SK-N-DZ (cell line): ENCODE measurements around the genes MSS51, SEC24C and ADK.

RAMPAGE:
- cytosol, long total RNA = no peak
- nucleus, long total RNA = no peak
These were observed 819 bp upstream of the MRPS16 start for GRCh38 chr10:73253220-73253706.

RAMPAGE:
- cytosol, long total RNA = no peak
- nucleus, long total RNA = no peak
These were observed at the start of gene MSS51 for GRCh38 chr10:73433410-73434130. TSS of gene MSS51 (minus strand) at chr10:73433561.

GRCh38 chr10:73498829-73499230 lies 3.0 kb upstream of the PPP3CB start:
RAMPAGE:
- cytosol, long total RNA = no peak
- nucleus, long total RNA = no peak

DNA sequence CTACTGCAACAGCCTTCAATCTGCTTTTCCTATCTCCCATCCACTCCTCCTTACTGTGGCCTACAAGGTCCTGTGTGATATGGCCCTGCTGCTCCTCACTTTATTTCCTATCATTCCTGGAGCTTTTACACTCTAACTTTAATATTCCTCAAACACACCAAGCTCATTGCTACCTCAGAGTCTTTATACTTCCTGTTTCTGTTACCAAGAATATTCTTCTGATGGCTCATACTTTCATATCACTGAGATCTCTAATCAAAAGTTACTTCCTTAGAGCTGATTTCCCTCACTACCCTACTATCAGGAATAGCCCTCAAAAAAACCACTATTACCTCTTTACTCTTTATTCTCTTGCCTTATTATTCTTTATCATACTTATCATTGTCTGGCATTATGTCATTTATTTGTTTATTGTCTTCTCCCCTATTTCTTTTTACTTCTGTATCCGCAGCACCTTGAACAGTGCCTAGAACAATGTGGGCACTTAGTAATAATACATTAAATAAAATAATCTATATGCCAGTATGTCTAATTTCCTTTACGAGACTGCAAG lies 5.9 kb upstream of the PPP3CB start:
RAMPAGE:
- cytosol, long total RNA = no peak
- nucleus, long total RNA = no peak

DNA sequence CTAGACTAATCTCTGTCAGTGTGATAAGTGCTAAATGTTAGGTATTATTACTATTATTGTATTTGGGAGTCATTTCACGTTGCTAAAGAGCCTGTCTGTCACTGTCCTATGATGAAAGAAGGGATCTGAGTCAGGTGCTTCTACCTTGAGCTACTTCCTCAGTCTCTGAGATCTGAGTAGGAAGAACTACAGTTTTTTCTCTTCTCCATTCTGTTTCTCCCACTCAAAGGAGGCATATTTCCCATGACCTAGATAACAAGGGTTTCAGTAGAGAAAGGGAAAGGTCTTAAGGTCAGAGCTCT lies 38.4 kb downstream of the USP54 start:
RAMPAGE:
- cytosol, long total RNA = no peak
- nucleus, long total RNA = no peak

RAMPAGE:
- cytosol, long total RNA = no peak
- nucleus, long total RNA = no peak
These were observed 4.0 kb upstream of the SYNPO2L start for GRCh38 chr10:73659745-73660257.

RAMPAGE:
- cytosol, long total RNA = no peak
- nucleus, long total RNA = no peak
These were observed 7.9 kb upstream of the SYNPO2L start for GRCh38 chr10:73663747-73664204.

RAMPAGE:
- cytosol, long total RNA = start-site peak on the minus strand at chr10:73744007-73744024, 11 and 18 reads in 2 replicates; start-site peak on the plus strand at chr10:73744371-73744430, 239 and 435 reads in 2 replicates
- nucleus, long total RNA = no peak
These were observed at the start of gene SEC24C for GRCh38 chr10:73743672-73744979. TSS of gene SEC24C (plus strand) at chr10:73744372.

RAMPAGE:
- cytosol, long total RNA = no peak
- nucleus, long total RNA = no peak
These were observed 2.6 kb upstream of the FUT11 start for GRCh38 chr10:73769534-73769866.

GRCh38 chr10:73799761-73800442 lies 11.5 kb downstream of the NDST2 start:
RAMPAGE:
- cytosol, long total RNA = no peak
- nucleus, long total RNA = no peak

GRCh38 chr10:73815896-73816524 lies 4.6 kb upstream of the NDST2 start:
RAMPAGE:
- cytosol, long total RNA = no peak
- nucleus, long total RNA = no peak

GRCh38 chr10:73871619-73872751 lies 2.4 kb downstream of the CAMK2G start:
RAMPAGE:
- cytosol, long total RNA = no peak
- nucleus, long total RNA = no peak

DNA sequence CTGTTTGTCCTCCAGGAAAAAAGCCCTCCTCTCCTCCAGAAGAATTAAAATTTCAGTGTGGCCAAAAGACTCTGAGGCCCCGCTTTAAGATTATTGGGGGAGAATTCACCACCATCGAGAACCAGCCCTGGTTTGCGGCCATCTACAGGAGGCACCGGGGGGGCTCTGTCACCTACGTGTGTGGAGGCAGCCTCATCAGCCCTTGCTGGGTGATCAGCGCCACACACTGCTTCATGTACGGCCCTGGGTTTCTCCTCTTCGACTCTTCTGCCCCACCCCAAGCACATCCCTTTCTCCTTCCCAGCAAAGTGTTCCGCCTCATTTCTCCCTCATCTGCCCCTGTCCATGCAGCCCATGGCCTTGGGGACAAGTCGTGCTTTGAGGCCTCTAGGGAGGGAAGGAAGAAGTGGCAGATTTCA lies 2.6 kb downstream of the PLAU start:
RAMPAGE:
- cytosol, long total RNA = no peak
- nucleus, long total RNA = no peak

DNA sequence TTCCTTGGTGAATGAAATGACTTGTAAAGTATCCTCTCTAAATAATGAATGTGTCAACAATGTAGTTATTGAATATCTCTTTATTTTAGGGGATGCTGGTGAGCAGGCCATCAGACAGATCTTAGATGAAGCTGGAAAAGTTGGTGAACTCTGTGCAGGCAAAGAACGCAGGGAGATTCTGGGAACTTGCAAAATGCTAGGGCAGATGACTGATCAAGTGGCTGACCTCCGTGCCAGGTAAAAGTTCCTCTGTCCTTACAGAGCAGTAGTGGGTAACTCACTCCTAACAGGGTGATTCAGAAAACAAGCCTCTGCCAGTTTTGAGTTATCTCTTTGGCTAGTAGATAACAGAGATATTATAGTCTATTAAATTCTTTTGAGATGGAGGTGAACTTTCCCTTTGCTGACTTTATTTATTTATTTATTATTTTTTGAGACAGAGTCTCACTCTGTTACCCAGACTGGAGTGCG lies 67.3 kb downstream of the AP3M1 start:
RAMPAGE:
- cytosol, long total RNA = no peak
- nucleus, long total RNA = no peak

DNA sequence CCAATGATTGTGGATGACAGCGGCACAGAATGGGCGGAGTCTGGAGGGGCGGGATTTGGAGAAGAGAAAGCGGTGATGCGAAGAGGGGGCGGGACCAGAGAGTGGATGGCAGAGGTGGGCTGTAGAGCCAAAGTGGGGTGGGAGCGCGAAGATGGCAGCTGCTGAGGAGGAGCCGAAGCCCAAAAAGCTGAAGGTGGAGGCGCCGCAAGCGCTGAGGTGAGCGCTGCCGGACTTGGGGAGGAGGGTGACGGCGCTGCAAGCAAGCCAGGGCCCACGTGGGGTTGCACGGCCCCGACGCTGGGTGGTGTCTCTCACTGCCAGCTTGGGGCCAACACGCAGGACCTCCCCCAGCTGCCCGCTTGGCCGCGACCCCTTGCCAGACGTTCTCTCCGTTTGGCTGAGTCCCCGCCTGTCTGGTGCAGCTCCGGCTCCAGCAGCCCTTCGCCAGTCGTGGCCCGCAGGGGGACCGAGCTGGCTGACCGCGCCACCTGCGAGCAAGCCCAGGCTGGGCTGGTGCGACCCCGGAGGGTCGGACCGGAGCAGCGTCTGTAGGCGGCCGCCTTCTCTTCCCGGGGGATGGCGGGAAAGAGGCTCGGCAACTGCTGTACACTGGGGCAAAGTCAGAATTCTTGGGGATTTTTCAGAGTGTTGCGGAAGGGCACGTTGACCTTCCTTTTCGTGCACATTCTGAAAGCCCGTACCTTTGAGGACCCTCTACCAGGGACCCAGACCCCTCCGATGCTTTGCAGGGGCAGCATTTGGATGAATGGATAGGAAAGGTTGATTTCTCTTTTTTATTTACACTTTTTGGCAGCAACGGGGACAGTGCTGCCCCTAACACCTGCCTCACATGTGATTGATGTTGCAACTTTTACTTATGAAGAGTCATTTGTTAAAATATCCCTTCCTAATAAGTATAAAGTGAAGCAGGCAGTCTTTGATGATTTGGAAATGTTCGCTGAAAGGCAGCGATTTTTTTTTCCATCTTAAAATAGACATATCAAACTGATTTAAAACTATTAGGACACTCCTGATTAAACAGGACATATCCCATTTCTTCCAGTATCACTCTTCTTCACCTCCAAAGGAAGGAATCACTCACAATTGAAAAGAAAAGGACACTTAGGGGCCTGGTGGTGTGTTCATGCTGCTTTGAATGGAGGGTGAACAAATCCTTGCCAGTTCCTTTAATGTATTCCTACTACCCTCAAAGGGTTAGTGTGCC lies at the start of gene ADK:
TSS of gene ADK (plus strand) at position 94 of the 1,225 bp plus-strand sequence.
RAMPAGE:
- cytosol, long total RNA = no peak
- nucleus, long total RNA = start-site peak on the plus strand centred at position 109 of the sequence, 58 bp wide, 228 and 98 reads in 2 replicates

DNA sequence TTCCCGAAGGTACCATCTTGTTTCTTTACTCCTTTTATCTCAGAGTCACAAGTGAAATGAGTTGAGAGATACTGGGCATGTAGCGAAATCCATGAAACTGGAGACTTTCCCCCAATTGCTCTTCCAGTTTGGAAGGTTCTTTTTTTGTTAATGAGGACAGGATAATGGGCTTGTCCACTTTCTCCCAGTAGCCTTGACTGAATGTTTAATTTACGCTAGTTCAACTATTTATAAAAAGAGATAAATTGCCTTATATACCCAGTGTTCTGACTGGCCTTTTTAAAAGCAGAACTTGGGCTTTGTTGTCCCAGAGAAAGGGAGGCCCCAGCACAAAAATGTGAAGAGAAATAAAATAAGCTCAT lies 26.4 kb downstream of the ADK start:
RAMPAGE:
- cytosol, long total RNA = no peak
- nucleus, long total RNA = no peak

DNA sequence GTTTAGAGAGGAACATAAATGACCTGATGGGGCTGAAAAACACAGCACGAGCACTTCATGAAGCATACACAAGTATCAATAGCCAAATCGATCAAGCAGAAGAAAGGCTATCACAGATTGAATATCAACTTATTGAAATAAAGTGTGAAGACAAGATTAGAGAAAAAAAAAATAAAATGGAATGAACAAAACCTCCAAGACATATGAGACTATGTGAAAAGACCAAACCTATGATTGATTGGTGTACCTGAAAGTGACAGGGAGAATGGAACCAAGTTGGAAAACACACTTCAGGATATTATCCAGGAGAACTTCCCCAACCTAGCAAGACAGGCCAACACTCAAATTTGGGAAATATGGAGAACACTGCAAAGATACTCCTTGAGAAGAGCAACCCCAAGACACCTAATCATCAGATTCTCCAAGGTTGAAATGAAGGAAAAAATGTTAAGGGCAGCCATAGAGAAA lies 197.7 kb downstream of the ADK start:
RAMPAGE:
- cytosol, long total RNA = no peak
- nucleus, long total RNA = no peak

DNA sequence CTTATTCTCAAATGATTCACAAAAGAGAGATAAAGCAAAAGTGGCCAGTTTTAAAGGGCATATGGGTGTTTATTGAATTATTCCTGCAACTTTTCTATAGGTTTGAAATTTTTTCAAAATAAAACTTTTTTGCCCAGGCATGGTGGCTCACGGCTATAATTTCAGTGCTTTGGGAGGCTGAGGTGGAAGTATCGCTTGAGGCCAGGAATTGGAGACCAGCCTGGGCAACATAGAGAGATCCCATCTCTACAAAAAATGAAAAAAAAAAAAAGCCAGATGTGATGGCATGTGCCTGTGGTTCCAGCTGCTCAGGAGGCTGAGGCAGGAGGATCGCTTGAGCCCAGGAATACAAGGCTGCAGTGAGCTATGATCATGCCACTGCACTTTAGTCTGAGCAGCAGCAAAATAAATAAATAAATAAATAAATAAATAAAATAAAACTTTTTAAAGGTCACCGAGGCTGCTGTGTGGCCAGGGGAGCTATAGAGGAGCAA lies 46.7 kb downstream of the KAT6B start:
RAMPAGE:
- cytosol, long total RNA = no peak
- nucleus, long total RNA = no peak

RAMPAGE:
- cytosol, long total RNA = no peak
- nucleus, long total RNA = no peak
These were observed 63.1 kb downstream of the KAT6B start for GRCh38 chr10:74889388-74889998.

DNA sequence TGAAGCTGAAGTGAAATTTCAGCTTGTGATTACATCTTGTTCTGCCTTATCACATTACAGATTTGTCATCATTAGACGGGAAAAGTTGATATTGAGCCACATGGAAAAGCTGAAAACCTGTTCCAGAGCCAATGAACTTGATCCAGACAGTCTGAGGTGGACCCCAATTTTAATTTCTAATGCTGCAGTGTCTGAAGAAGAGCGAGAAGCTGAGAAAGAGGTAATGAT lies 52.5 kb downstream of the DUSP29 start:
RAMPAGE:
- cytosol, long total RNA = no peak
- nucleus, long total RNA = no peak